Airway epithelial cell (primary cell): ENCODE measurements around the genes TLK2 and TANC2.

GRCh38 chr17:62089983-62090677, 25.1 kb upstream of the MED13 start:
- RAMPAGE, long total RNA: no peak

DNA sequence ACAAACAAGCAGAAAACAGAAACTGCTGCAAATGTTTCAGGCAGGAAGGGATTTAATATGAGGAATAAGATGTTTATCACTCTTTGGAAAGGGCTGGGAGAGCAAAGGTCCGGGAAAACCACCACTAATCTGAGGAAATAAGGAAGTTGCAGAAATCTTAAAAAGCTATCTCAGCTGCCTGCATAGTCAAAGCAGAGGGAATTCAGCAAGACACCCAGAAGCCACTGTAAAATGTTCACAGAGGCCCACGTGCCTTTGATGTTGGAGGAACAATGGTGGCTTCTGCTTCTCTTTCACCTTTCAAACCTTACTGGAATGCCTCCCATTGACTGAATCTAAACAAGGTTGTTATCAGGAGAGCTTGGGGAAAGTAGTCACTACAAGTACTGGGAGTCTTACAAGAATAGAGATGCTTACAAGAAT, 56.0 kb upstream of the MED13 start:
- RAMPAGE, long total RNA: no peak

DNA sequence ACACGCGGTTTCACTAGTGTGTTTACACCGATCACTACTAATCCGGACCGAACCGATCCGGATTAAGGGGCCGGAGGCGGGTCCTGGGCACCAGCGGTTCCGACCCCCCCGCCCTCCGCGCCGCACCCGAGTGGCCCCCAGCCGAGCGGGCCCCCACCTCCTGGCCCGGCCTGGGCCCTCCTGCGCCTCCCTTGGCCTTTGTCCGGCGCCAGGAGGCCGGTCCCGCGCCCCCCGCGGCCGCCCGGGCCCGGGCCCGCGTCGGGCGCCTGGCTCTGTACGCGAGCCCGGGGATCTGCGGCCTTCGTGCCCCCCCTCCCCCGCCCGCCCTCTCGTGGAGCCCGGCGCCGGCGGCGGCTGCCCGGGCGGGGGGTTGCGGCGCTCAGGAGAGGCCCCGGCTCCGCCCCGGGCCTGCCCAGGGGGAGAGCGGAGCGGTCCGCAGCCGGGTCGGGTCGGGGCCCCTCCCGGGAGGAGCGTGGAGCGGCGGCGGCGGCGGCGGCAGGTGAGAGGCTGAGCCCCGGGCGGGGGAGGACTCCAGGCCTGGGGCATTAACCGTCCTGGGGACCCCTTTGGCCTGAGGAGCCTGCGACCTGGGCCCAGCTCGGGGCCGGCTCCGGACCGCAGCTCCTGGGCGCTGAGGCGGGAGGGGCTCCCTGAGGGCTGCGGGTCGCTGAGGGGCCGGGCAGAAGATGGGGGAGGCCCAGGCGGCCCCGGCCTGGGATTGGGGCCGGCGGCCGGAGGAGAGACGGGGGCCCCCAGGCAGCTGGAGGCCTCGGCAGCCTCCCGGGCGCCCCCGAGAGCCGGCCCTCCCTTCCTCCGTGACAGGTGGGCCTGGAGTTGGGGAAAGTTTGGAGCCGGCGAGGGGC, at the start of gene TLK2:
TLK2 (plus strand) TSS at position 34 of the 863 bp plus-strand sequence.
- RAMPAGE, long total RNA: no peak

DNA sequence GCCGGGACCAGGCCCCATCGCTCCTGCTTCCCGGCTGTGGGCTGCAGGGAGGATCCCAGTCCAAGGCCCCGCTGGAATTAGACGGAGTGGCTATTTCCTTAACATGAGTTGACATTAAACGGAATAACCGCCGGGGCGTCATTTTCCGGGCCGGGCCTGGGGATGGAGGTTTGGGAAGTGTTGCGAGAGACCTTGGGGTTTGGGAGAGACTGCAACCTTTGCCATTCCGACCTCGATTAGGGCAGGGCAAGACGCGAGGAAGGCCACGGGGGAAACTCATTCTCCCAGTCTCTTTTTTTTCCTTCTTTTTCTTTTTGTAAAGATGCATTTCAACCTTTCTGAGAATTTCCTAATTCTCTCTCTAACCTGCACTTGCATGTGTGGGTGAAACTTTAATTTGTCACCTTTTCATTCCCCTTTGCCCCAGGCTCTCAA, 1.0 kb downstream of the TLK2 start:
- RAMPAGE, long total RNA: no peak

DNA sequence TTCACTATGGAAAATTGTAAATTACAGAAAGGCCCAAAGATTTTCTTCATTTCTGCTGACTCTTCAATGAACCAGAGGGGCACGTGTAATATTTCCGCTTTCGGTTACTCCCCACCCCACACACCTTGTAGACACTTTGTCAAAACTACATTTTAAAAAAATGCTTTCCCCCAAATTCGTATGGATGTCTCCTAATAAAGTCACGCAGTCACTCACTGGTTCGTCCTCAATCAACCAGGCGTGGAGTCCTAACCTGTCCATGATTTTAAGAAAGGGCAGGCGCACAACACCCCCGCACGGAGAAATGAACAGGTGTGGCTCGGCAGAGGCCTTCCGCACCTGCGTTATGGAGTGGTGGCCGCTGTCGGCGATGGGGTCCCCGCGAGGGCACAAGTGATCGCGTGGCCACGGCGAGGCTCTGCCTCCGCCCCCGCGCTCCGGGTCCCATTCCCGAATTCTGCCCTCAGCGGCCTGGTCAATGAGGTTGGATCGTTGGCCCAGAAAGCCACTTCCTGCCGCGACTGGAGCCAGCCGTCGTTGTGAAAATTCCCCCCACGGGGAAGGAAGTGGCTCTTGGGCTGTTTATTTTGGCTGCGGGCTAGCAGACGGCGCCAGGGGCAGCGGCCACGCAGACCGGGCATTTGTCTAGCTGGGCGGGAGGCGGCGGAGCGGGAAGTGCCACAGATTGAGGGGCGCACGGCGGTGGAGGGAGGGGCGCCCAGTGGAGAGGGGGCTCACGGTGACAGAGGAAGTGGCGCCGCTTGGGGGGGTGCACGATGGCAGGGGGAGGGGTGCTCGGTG, 24.7 kb downstream of the MRC2 start:
- RAMPAGE, long total RNA: no peak

DNA sequence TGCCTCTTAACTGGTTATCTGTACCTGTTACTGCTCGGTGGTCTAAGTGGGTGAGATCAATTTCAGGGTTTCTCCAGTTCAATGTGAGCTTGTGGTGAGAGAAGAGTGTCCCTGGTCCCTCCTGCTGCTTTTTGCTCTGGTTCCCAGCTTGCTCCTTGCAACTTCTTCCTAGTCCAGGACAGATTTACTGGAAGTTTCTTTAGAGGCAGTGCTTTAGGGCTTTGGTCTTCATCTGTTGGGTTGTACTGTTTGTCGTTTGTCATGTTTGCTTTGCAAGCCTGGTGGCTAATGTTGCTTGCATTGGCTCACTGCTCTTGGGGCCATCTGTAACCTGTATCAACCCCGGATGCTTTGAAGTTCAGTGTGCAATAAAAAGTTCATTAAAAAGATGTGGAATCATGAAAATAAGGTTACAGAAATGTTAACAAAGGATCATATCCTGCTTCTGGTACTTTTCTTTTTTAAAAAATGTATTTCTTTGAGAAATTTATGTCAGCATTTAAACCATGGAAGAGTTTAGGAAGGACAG, 82.5 kb downstream of the MRC2 start:
- RAMPAGE, long total RNA: no peak

DNA sequence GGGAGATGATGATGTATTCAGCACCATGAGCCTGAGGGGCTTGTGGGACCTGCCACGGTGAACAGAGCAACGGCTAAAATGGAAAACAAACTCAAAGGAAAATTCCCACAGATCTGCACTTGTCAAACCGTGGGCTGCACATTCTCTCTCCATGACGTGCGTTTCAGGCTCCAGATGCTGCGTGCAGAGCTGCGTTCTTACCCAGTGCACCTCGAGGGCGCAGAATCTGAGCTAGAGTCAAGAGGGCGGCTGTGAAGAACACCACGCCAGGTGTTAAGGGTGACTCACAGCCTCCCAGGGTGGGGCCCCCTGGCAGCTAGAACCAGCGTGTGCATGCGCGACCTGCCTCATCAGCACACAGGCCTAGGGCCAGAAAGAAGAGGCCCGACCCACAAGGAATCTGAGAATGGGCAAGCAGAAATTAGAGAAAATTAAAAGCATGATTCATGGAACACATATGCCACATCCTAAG, 29.2 kb downstream of the MARCHF10 start:
- RAMPAGE, long total RNA: no peak

- RAMPAGE, long total RNA: no peak
Measured at GRCh38 chr17:62790789-62791052, 17.4 kb downstream of the MARCHF10 start.

DNA sequence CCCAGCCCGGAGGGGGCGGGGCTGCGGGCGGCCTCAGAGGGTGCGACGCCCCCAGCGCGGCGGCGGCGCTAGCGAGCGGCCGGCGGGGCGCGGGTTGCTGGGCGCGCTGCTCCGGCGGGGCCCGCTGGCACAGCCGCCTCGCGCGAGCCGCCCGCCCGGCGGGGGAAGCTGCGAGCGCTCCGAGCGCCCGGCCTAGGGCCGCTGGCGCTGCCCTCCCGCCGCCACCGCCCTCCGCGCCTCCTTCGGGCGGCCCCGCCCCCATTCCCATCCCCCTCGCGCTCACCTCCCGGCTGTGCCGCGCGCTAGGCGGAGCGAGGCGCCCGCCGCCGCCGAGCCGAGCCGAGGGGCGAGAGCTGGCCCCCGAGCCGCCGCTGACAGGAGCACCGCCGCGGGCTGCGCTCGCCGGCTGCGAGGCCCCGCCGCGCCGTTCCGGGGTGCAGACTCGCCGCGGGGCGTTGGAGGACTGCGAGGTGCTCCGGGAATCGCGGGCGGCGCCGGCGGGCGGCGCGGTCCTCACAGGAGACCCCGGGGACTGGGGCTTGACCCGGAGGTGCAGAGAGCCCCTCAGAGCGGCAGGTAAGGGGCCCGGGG, at the start of gene TANC2:
TANC2 (plus strand) TSS at position 62 of the 591 bp plus-strand sequence.
- RAMPAGE, long total RNA: no peak

GRCh38 chr17:63162064-63163272, 196.4 kb downstream of the TANC2 start:
- RAMPAGE, long total RNA: no peak

DNA sequence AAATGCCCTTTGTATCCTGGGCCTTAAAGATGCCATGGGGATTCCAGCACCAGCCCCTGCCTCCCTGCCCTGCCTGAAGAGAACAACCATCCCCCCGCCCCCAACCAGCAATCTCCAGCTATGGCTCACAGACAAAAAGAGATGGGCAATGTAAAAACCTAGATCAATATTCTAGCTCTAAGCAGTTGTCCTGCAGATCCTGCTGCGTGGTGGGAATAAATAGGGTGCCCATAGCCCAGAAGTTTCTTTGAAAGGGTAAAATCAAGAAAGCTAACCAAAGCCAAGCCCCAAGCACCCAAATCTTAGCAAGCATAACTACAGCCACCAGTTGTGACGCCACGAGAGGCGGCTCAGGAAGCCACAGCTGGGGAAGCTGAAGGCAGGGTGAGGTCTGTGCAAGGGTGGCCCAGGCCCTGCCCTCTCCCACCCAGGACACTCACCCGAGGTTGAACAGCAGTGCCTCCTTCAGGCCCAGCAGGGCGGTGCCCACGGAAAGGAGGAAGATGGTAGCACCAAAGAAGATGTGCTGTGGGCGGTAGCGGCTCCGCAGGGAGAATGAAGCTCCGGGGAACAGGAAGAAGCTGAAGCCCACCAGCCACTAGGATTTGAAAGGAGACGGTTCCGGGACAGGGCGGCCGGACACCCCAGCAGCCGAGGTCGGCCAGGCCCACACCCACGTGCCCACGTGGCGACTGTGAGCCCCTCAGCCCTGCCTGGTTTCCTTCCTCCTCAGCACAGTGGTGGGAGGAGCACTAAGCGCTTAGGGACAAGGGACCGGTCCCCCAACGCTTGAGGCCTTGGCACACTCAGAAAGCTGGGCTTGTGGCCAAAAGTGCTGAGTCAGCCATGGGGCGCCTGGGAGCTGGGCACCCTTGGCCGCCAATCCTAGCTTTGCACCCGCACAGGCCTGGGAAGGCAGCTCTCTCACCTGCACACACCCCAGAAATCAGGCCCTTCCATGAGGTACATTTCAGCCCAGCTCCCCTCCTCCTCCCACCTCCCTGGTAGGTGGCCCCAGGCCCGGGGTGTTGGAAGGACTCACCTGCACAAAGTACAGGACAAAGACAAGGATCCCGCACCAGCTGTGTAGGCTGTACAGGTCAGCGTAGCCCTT, 11.1 kb downstream of the CYB561 start:
- RAMPAGE, long total RNA: no peak

GRCh38 chr17:63503174-63503633, 20.0 kb upstream of the KCNH6 start:
- RAMPAGE, long total RNA: no peak

- RAMPAGE, long total RNA: no peak
Measured at GRCh38 chr17:63681156-63681878, 18.6 kb downstream of the LIMD2 start.

GRCh38 chr17:63748153-63748384, 6.5 kb upstream of the STRADA start:
- RAMPAGE, long total RNA: no peak

DNA sequence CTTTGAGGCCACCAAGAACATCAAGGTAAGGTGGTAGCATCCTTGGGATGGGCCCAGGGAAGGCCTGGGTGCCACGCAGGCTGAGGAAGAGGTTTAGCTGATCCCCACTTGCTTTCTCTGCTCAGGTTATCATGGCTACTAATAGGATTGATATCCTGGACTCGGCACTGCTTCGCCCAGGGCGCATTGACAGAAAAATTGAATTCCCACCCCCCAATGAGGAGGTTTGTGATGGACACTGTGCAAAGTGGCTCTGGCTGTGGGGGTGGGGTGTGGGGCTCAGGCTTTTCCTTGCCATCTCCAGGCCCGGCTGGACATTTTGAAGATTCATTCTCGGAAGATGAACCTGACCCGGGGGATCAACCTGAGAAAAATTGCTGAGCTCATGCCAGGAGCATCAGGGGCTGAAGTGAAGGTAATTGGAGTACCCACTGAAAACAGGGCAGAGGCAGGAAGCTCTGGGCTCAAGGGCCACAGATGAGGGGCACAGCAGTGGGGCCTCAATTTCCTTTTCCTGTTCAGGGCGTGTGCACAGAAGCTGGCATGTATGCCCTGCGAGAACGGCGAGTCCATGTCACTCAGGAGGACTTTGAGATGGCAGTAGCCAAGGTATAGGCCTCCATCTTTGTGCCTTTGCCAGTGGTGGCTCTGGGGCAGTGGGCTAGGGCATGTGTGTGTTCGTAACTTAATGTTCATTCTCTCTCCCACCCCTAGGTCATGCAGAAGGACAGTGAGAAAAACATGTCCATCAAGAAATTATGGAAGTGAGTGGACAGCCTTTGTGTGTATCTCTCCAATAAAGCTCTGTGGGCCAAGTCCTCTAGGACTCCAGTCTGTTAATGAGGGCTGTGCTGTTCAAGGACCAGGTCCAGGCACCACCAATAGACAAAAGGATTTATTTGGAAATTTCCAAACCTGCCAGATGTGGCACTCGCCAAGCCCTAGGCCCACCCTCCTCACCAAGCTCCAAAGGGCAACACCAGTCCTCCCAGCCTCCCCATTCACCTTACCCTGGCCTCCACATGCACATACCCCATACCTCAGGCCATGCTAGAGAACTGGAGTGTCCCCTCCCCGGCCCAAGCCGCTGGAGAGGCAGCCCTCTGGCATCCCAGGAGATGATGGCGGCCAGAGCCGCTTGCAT, 4.1 kb upstream of the FTSJ3 start:
- RAMPAGE, long total RNA: no peak

DNA sequence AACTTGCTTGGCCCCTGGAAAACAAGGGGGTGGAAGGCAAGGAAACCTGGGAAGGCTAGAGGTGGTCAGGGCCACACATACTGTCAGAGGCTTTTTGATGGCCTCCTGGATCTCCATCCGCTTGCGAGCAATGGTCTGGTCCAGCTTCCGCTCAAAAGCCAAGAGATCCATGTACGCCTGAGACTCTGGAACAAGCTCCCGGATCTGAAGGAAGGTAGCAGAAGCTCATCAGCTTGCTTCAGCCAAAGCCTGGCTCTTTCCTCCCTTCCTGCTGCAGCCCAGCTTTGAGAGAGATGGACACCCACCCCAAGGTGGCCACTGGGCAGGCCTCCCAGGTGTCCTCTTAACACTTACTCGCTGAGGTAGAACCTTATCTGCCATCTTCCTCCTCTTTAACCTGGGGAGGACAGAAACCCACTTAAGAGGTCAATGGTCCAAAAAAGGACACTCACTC, 5.6 kb downstream of the SMARCD2 start:
- RAMPAGE, long total RNA: no peak

DNA sequence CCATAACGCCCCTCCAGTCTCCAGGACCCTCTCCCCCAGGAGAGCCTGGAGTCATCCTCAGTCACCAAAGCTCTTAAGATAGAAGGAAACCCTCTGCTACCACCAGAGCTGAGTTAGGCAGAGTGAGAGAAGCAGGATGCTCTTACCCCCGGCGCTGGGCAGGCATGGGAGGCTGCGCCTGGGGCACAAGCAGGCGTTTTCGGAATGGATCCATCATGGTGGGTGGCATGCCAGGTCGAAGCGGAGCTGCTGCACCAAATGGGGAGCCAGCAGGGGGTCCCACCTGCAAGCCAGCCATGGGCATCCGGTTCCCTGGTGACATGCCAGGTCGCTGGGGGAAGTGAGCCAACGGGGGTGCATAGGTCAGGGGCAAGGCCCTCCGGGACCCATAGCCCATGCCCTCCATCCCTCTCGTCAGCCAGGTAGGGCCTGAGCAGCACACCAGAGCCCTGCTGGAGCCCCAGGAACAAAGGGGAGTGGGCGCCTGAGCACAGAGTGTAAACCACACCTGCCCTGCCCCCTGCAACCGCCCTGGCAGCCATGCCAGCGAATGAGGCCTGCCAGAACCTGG, 5.1 kb downstream of the SMARCD2 start:
- RAMPAGE, long total RNA: no peak

- RAMPAGE, long total RNA: no peak
Measured at GRCh38 chr17:63841215-63842127, 1.0 kb downstream of the SMARCD2 start.

DNA sequence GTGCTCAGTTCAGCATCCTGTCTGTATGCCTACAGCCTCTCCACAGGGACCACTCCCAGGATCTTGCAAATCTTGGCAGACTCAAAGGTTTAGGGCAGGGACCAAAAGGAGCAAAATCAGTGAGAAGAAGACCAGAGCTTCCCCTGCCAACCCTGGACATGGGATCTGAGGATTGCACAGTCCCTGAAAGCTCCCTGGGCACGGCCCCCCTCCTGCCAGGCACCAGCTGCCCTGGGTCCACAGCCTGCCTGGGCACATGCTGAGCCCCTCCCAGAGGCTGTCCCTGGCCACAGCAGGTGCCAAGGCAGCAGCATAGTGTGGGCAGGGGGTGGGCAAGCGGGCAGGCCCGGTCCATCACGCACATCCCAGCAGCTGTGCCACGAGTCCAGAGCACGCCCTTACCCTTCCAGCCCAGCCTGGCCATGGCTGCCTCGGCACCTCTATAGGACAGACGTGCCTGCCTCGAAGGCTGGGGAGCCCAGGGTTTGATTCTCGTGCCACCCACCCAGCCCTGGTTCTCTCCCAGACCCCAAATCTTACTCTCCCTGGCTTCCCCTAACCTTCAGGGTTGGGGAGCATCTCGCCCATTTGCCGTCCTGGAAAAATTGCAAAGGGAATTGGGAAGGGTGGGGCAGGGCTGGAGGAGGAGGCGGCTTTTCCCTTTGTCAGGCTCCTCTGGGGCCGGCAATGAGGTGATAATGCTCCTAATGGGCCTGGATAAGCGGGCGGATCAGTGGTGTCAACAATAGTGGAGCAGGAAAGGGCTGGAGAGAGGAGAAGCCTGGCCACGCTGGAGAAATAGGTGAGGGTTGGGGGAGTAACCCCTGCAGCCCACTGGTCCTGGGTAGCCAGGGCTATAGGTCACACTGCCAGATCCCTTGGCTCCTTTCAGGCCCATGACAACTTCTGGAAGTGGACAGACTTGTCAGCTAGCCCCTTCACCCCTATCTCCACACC, 12.5 kb downstream of the SCN4A start:
- RAMPAGE, long total RNA: no peak

GRCh38 chr17:63962864-63963544, 9.7 kb downstream of the SCN4A start:
- RAMPAGE, long total RNA: no peak